SJCRH30 (cell line): ENCODE data around the genes TMEM263 and PWP1.

DNA sequence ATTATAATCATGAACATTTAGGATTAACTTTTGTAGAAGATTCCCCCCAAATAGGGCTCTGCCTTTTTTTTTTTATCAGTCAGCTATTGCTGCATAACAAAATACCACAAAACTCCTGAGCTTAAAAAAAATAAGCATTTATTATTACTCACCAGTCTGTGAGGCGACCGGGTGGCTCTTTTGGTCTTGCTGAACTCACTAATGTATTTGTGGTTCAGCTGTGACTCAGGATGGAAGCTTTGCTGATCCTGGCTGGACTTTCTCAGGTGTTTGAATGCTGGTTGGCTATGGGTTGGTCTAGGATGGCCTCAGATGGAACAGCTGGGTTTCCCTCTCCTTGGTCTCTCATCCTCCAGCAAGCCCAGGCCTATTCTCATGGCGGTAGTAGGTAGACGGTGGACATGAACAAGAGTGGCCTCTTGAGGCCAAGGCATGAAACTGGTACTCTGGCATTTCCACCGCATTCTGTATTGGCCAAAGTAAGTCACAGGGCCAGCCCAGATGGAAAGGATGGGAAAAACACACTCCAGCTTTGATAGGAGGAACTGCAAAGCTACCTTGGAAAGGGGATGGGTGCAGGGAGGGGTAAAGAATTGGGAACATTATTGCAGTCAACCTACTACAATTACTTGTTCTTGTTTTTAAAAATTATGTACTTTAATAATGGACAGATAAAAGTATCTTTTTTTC lies 11.8 kb upstream of the POLR3B start:
- RAMPAGE, long total RNA, result no peak

DNA sequence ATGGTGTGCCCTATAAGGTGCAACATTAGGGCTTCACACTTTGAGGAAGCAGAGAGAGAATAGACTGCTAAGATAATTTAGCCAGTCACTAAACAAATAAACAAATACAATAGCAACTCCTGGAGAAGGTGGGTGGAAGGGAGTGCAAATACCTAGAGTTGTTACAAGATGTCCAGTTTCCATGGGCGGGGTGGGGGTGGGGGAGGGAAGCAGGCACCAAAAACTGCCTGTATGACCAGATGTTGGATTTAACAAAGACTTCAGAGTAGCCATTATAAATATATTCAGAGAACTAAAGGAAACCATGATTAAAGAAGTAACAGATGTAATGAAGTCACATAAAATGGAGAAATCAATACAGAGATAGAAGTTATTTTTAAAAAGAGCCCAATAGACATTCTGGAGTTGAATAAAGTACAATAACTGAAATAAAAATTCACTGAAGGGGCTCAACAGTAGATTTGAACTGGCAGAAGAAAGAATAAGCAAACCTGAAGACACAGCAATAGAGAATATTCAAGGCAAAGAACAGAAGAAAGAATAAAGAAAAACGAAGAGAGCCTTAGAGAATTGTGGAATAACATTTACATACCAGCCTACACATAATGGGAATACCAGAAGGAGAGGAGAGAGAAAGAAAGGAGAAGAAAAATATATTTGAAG lies 19.4 kb downstream of the RIC8B start:
- RAMPAGE, long total RNA, result no peak

GRCh38 chr12:106842338-106843012 lies 68.0 kb downstream of the RIC8B start:
- RAMPAGE, long total RNA, result no peak

DNA sequence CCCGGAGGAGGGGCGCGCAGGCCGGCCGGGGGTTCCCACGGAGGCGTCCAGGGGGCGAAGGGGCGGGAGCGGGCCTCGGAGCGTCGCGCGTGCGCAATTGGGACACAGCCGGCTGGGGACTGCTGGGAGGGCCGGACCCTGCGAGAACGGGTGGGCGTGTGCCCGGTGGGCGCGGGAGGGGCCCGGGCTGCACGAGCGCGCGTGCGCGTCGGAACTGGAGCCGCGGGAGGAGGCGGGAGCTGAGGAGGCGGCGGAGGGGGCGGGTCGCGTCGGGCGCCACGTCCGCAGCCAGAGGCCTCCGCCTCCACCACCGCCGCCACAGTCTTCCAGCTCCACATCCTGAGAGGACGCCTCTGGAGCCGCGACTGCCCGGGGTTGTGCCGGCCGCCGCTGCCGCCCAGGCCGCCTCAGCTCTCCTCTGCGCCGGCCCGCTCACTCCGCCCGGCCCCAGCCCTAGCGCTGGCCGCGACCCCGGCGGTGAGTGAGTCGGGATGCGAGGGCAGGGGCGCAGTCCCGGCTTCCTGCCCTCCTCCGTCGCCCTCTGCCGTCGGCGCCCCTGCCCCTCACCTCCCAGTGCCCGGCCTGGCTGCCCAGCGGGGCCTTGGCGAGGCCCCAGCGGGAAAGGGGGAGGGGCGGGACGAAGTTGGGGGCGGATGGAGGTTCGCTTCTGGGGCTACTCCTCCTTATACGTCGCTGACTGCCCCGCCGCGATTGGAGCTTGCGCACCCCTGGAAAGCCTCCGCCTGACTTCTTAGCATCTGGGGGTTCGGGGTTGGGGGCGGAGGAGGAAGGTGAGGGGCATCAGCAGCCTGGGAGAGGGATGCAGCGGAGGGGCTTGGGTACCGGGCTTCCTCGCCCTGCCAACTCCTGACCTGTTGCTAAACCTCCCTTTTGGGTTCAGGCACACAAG lies at the start of gene TMEM263:
TMEM263 (plus strand) TSS at position 319 of the 910 bp plus-strand sequence.
- RAMPAGE, long total RNA, result no peak

- RAMPAGE, long total RNA, result no peak
These were observed 7.3 kb downstream of the TMEM263 start for GRCh38 chr12:106962549-106963773.

DNA sequence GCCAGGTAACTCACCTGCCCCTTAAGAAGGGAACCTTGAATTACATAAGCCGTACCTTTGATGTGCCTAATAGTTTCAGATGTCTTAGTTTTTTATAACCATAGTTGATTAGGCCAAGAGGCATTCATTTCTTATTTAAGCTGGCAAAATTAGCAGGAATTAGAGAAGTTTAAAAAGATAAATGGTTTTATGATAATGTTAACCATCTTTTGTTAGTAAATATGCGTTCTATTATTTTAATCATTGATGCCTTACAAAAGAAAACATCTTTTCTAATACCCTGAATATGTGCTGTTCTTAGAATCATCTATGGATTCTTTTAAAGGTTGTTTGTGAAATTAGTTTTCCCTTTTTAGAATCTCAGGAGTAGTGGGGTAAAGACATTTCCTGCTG lies 15.2 kb downstream of the MTERF2 start:
- RAMPAGE, long total RNA, result no peak

- RAMPAGE, long total RNA, result no peak
These were observed 1.7 kb downstream of the MTERF2 start for GRCh38 chr12:106985117-106985804.

GRCh38 chr12:107178950-107179188 lies 85.5 kb upstream of the CRY1 start:
- RAMPAGE, long total RNA, result no peak

DNA sequence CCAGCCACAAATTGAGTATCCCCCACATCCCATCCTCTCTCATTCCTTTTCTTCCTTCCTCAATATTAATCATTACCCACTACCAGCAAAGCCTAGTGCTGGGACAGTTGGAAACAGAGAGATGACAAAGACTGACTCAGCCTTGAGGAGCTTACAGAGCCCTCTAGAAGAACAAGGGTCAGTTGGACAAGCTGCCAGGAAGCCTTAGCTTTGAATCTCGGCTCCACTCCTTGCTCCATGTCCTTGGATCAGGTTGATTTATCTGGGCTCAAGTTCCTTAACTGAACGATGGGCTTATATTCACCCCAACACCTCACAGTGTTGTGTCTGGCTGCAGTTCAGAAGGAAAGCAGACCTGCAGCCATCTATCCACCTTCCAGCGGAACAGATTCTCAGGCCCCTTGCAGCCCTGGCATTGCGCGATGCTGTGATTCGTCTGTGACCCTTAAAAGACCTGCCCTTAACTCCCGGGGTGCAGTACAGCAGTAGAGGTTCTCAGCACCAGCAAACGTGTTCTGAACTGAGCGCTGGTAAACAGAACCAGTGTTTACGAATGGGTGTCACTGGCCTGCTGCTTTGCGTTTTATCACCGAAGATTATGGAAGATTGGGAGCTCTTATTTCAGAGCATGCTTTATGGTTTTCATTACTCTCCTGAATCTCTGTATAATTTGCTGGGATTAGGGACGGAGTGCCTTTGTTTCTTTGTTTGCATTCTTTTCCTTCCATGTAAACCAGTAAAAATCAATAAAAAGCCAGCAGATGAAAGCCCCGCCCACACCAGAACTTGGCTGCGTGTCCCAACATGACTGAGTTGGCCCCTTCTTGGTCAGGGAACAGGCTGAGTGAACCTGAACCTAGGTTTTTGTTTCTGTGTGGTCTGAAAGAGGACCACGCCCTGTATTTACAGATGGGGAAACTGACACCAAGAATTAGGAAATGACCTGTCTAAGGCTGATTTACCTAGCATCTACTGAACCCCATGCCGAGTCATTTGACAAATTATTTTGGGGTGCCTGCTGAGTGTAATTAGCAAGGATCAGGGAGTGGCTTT lies 61.7 kb downstream of the ABTB3 start:
- RAMPAGE, long total RNA, result no peak

DNA sequence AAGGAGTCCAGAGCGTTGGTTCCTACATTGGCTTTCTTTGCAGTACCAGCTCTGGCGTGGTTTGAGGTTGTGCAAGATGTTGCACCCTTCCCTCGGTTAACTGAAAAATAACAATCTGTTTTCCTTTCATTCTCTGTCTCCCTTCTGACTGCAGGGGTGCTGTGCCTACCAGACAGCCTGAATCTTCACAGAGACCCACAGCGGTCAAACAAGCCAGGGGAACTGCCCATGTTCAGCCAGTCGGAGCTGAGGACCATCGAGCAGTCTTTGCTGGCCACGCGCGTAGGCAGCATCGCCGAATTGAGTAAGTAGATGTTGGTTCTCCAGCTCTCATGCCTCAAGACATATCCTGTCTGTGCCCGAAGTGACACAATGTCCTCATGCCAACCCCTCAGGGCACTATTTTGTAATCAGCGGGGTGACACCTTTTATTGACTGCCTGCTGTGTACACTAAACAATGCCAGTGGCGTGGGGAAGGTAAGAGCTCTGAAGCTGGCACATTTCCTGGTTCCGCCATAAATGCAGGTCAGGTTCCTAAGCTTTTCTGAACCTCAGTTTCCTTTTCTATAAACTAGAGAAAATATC lies 165.2 kb upstream of the PWP1 start:
- RAMPAGE, long total RNA, result no peak

GRCh38 chr12:107560350-107560737 lies 125.3 kb upstream of the PWP1 start:
- RAMPAGE, long total RNA, result no peak

DNA sequence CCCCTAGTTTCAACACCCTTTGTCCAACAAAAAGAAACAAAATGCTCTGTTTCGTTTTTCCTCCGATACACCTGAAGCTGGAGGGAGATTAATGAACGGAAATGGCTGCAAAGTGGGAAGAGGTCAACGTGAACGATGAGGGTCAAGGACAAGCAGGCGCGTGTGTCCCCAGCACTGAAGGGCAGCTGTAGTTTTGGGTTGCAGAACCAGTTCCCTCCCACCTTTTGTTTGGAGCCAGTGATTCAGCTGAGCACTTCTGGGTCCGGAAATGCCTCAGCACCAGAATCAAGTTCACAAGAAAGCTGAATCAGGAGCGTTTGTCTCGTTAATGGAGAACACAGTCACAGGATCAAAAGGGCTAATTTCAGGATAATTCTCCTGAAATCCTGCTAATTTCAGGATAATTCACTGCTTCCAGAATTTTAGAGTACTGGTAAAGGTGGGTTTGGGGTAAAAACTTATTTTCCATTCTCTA lies 51.0 kb upstream of the PWP1 start:
- RAMPAGE, long total RNA, result no peak

DNA sequence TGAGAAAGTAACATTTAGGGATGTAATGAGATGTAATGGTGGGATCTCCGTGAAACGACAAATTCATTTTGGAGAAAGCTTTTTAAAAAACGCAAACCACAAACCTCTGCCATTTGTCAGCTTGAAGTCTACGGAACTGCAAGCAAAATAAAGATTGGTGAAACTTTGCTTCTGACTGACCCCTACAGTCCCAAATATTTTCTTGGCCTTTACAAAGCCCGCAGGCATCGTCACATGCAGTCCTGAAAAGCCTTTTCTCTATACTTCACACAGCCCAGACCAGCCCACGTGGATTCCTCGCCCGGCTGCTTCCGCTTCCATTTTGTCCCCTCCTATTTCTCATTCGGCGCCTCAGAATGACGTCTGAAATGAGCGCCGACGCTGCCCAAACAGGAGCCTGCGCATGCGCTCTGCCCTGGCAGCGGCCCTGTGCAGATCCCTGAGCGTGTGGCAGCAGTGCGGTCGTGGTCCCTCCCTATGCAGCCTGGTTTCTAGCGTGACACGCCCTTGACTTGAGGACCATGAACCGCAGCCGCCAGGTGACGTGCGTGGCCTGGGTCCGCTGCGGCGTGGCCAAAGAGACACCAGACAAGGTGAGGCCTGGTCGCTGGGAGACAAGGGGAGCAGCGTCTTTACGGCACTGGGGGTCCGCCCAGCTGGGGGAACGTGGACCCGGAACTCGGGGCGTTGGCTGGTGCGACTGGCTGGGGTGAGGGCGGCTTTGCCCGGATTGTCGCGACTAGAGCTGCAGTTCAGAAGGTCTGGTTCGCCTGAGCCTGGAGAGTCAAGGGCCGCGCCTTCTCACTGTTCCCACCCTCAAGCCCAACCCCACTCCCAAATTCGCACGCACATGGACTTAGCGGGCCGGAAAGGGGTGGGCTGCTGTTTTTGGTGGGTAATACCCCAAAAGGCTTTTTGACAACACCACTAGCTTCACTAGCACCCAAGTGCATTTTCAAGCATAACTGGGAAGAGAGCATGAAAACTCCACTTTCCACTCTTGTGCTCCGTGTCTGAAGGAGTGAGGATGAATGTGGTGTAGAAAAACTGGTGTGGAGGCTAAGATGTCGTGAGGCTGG lies at the start of gene PWP1:
PWP1 (plus strand) TSS at position 421 of the 1,079 bp plus-strand sequence.
- RAMPAGE, long total RNA, result start-site peak on the plus strand centred at position 430 of the sequence, 86 bp wide, 1,503 and 35 reads in 2 replicates

- RAMPAGE, long total RNA, result no peak
These were observed 10.9 kb downstream of the PRDM4 start for GRCh38 chr12:107749855-107750637.

DNA sequence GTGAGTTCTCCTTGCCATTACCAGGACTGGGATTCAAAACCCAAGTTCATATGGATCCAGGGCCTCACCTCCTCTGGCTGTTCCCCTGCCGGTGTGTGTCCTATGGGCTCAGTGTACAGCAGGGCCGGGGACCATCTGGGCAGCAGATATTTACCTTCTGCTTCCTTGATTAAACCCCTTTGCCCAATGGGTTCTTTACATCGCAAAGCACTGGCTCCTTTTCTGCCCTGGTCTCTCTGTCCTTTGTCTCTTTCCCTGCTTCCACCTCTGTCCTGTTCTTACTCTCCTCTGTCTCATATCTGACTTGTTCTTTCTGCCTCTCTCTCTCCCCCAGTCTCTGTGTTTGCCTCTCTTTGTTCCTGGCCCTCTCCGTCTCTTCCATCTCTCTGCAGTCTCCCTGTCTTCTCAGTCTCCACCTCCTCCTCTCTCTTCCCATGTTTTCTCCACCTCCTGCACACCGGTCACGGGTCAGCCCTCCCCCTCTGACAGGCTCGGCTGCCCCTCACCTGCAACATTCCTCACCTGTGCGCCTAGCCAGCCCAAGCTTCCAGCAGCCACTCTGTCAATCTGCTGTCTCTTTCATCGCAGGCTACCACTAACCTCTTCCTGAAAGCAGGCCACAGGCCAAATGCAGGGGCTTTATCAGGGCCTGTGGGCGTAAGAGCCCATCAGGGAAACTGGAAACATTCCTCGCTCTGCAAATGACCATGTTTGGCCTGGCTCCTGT lies 34.7 kb downstream of the CMKLR1 start:
- RAMPAGE, long total RNA, result no peak

DNA sequence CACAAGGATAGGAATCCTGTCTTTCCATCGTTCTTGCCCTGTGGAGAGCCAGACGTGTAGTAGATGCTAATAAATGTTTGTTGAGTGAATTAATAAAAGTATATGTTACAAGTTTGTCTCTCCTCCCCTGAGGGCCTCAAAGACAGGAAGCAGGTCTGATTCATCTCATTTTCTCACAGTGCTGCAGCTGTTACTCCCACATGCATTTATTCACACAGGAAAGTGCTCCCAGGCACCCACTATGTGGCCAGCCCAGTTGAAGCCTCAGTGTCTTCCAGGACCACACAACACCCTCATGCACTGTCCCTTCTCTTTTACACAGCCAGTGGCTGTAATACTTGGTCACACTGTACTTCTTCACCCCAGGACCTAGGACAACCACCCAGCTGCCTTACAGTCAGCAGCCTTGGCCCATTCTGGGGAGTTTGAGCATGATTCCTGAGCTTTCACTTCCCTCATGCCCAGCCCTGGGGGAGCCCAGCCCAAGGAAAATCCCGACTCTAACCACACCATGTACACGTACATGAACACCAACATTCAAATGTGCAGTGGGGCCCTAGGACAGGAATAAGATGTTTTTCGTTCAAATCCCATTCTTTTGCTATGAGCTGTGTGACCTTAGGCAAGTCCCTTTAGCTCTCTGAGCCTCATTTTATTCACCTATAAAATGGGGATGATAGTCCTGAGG lies 4.8 kb downstream of the CMKLR1 start:
- RAMPAGE, long total RNA, result no peak

DNA sequence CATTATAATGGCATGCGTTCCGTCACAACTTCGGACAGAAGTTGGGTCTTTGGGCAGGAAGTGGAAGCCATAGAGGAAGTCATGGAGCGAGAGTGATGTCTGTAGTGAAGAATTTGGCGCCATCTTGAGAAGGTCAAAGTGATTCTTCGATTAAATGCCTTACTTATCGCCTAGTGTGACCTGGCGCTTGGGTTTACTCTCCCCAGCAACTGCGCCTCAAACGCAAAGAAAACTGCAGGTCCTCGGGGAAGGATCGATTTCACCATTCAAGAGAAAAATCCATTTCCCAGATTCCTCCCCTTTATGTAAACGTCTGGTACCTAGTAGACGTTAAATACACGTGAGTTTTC lies 362 bp upstream of the SART3 start:
- RAMPAGE, long total RNA, result no peak

DNA sequence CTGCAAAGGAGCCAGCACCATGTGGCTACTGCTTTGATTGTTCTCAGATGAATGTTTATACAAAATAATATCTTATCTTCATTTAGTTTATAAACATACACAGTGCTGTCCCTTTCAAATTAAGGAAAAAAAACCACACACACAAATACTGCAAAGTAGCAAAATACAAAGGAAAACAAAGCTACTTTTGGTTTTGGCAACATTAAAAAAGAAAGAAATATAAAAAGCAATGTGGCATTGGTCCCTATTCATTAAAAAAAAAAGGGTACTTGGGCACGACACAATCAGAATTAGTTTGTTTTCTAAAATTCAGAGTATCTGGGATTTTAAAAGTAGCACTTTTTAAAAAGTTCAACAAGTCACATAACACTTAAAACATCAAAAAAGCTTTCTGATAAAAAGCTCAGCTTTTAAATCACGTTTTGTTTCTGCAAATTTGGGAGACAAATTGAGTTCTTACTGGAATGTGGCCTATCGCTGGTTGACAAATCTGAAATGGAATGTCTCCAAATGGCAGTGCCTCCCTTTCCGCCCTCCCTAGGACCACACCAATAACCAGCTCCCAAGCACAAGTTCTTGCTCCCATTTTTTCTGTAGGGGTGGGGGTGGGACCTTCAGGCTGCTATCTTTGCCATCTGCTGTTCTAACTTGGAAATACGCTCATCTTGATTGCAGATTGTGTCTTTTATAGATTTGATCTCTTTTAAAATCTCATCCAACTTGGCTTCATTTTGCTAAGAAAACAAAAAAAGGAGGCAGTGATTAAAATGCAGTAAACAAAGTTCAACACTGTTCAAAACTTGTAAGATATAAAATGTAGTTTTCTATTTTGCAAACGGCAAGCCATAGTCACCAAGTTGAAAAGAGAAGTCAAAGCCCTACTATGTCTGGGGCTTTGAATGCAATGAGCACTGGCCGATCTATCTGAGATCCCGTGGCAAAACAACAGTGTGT lies 13.4 kb upstream of the SELPLG start:
- RAMPAGE, long total RNA, result no peak

DNA sequence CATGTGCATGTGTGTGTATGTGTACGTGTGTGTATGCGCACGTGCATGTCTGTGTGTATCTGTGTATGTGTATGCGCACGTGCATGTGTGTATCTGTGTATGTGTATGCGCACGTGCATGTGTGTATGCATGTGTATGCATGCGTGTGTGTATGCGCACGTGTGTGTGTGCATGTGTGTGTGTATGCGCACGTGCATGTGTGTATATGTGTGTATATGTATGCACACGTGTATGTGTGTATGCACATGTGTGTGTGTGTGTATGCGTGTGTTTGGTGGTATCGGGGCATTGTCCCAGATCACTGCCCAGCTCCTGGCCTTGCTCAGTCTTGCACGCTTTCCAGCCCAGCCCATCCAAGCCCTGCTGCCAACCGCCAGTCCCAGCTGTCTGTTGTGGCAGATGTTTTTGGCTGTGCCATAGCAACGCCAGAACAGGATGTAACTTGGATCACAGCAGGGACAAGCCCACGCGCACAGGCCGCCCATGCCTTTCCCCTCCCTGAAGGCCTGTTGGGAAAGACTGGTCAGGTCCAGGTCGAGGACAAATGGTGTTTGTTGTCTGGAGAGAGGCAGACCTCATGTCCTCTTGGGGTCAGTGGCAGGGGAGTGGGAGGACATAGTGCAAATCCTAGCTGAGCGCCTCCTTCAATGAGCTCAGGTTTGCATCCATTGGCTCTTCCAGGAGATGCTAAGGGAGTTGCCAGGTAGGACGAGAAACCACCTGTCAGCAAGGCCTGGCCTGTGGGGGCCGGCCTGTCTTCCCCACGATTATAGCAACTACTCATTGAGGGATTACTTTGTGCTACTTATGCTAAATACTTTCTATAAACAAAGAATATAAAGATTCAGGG lies 42.4 kb upstream of the CORO1C start:
- RAMPAGE, long total RNA, result no peak

DNA sequence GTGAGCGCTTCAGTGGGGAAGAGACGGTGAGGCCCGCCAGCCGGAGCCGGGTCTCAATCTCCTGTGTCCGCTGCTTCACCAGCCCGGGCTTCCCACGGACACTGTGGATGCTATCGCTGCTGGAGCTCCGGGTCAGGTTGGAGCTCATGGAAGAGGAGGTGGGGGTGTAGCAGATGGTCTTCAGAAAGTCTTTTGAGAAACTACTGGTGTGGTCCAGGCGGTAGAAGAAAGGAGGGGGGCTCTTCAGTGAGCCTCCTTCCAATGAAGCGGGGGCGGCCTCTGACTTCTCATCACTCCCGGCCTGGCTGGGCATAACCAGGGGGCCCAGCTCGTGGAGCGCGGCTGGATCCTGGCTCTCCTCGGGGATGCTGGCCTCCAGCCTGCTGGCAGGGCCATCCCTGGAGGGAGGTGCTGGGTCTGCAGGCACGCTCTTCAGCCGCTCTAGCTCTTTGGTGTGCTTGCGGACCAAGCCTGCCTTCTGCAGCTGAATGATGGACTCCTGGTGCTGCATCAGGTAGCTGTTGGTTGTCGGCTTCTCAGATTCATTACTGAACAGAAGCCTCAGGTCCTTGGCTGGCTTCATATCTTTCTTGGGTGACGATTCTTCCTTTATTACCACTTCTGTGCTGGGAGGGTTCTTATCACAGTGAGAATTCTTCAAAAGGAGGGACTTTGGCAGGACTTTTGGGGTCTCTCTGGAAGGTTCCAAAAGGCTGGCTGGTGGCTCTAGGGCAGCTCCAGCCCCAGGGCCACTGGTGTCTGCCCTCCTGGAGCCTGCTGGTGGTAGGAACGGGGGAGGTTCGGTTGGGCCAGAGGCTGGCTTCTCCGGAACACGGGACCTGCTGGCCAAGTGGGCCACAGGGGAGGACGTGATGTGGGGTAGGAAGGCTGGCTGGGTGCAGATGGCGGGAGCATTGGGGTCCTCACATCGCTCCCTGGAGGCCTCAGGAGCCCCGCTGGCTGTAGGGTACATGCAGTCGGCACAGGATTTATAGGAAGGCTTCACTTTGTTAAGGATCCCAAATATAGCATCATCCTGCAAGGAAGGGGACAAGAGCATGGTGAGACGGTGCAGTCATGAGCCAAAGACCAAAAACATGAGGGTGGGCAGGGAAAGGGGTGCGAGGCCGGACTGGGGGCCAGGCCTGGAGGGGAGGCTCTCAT lies 57.3 kb upstream of the CORO1C start:
- RAMPAGE, long total RNA, result no peak